HCT116 (cell line): ENCODE measurements around a stretch of chr17.

DNA sequence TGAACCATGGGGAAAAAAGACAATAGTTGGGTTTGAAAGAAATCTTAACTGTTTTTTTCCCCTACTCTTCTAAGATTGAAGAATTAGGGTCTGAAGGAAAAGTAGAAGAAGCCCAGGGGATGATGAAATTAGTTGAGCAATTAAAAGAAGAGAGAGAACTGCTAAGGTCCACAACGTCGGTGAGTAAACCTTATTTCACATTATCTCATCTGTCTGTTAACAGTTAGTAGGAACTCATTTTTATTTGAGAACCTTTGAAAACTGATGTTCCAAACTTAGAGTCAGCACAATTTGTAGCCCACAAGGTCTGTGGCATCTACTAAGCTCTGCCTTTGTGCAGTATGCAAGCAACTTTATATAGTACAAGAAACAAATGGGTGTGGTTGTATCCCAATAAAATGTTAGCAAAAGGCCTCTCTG is 23.7 kb downstream of the ANKRD40CL start:
- RRBS: no CpG with 5 or more reads among the region's 2 CpGs

DNA sequence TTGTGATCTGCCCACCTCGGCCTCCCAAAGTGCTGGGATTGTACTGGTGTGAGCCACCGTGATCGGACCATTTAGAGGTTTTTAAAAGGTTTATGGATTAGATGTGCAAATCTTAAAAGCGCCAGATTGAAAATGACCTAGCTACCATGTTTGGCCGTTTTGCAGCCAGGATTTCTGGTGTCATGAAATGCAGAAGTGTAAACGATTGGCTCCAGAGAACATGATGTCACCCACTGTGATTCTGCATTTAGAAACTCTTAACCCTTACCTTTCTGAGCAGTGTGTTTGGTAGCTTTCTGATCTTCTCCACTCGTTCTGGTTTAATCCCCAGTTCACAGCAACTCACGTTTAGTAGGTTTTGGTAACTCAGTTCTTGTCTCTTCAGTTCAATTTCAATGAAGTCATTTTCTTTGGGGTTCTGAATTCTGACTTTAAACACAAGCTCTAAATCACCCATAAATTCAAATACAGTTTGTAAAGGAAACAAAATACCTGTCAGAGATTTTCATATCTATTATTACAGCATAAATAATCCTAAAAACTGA is 4.1 kb downstream of the ANKRD40CL start:
- RRBS: no CpG with 5 or more reads among the region's 8 CpGs

DNA sequence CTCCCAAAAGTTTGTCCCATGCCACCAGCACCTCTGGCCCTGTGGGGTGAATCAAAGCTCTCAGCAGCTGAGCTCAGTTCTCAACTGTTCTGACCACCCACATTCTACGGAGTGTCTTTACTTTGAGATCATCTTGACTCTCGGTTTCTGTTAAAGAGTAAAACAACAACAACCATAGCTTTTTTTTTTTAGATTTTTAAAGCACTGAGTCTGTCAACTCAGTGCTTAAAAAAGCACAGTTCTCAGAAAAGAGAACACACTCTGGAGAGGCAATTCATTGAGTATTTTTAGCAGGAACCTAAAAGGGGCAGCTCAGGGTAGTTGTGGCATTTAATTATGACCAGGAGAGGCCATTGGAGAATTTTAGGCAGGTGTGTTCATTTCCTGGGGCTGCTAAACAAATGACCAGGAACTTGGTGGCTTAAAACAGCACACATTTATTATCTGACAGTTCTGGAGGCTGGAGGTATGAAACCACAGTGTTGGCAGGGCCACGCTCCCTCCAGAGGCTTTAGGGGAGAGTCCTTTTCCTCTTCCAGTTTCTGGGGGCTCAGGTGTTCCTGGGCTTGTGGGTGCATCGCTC is 6.8 kb upstream of the WFIKKN2 start:
- RRBS: no CpG with 5 or more reads among the region's 4 CpGs

DNA sequence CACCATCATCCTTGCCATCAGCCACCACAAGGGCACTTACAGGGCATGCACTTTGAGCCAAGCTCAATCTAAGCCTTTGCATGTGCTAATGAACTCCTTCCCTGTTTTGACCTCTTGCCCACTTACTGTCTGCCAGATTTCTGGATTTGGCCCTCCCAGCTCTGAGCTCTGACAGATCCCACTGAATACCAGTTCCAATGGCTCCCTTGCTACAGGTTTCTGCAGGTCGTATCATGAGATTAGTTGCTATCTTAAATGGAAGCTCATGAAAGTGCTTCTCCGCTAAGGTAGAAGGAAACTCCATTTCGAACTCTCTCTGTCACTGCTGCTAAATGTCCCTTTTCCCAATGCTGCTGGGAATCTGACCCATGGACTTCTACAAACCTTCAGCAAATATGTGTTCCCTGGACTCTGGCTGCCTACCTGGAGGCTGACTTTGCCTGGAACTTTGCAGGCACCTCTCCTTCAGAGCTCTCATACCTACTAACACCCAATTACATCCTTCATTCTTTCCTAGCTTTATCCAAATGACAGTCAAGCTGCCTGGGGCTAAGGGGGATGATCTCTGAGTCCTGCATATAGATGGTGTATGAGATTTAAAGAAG is 23.5 kb upstream of the TOB1 start:
- RRBS: no CpG with 5 or more reads among the region's 3 CpGs

DNA sequence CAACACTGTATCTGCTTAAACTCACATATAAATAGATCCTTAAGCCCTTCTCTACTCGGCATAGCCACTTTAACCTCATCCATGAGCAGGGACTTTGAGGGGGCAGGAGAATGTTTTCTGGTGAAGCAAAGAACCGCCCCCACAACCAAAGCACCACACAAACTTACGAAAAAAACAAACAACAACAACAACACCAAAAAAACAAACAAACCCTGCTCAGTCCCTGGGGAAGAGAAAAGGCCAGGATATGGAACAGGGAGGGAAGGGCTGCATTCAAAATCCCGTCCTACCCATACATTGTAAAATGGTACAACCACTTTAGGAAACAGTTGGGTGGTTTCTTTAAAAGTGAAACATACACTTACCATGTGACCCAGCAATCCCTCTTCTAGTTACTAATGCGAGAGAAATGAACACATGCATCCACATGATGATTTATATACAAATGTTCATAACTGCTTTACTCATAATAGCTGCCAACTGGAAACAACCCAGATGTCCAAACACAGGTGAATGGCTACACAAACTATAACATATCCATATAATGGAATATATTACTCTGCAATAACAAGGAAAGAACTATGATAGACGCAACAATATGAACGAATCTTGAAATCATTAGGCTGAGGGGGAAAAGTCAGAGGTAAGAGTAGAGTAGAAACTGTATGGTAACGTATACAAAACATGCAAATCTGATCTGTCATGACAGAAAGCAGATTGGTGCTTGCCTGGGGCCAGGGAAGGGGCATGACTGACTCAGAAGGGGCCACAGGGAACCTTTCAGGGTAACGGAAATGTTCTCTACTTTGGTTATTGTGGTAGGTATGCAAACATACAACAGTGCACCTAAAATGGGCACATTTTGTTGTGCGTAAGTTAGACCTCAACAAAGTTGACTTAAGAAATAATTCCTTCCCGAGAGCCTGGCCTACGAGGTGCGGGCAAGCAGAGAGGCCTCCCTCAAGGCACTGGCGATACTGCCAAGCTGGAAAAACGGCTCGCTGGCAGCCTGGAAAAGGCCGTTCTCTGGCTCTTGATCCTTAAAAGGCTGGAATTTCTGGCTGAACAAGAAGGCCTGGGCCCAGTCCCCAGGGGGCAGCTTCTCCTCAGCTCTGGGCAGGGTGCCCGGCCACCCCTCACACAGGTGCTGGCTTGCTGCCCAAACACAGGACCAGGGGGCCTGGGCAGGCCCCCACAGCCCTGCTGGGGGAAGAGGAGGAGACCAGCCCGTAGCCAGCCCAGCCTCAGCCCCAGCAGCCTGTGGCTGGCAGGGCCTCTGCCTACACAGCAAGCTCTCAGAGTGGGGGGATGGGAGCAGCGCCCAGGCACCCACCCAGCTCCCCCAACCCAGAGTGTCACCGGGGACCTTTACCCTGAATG is 37.9 kb upstream of the TOB1 start:
- RRBS: 82% methylated on average over 1 of the region's 21 CpGs

- RRBS: no CpG with 5 or more reads among the region's 16 CpGs
These were observed 42.9 kb upstream of the TOB1 start for GRCh38 chr17:50908841-50909748.

DNA sequence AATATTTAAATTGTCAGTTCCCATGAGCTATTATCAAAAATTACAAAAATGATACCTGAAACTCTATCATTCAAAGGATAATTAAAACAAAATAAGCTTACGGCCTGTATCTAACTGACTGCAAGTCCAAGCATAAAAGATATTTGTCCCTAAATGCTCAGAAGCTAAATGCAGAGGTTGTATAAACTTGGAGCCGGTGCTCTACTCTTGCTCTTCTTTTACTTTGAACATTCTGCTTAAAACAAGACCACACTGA is 74.7 kb downstream of the SPAG9 start:
- RRBS: no CpG with 5 or more reads among the region's 2 CpGs

DNA sequence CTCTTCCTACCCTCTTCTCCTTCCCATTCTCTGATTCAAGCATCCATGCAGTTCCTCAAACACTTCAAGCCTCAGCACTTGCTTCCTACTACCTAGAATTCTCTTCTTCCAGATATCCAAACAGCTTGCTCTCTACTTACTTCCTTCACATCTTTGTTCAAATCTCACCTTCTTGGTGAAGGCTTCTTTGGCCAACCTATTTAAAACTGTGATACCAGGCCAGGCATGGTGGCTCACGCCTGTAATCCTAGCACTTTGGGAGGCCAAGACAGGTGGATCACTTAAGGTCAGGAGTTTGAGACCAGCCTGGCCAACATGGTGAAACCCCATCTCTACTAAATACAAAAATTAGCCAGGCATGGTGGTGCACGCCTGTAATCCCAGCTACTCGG is 38.8 kb downstream of the SPAG9 start:
- RRBS: no CpG with 5 or more reads among the region's 3 CpGs

GRCh38 chr17:52132793-52133205 is 25.7 kb downstream of the CA10 start:
- RRBS: no CpG with 5 or more reads among the region's 4 CpGs

GRCh38 chr17:55268779-55269649 is 4.3 kb downstream of the HLF start:
- RRBS: no CpG with 5 or more reads among the region's 8 CpGs

- RRBS: no CpG with 5 or more reads among the region's 6 CpGs
These were observed 19.7 kb downstream of the HLF start for GRCh38 chr17:55284071-55285226.

GRCh38 chr17:55419833-55420684 is 1.6 kb downstream of the MMD start:
- RRBS: 95% methylated on average over 2 of the region's 7 CpGs

- RRBS: no CpG with 5 or more reads among the region's 3 CpGs
These were observed 23.3 kb upstream of the MMD start for GRCh38 chr17:55444848-55445455.

- RRBS: 75% methylated on average over 9 of the region's 36 CpGs
These were observed 2.2 kb downstream of the NOG start for GRCh38 chr17:56595451-56596337.

DNA sequence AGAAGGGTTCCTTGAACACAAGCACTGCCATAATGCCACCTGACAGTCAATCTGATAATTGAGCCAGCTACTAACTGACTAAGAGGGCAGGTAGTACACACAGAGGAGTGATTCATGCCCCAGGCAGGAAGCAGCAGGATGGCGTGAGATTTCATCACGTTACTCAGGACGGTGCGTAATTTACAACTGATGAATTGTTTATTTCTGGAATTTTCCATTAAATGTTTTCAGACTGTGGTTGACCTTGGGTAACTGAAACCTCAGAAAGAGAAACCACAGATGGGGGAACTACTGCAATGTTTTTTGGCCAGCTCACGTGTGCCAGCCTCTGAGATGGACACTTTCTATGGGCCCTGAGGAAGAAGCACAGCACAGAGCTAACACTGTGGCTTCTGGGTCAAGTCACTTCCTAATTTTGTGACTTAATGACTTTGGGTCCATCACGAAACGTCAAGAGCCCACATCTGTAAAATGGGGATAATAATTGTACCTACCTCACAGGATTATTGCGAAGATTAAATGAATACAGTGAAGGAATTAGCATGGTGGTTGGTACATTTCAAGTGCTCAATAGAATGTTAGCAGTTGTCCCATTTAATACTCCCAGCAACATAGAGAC is 46.6 kb downstream of the C17orf67 start:
- RRBS: no CpG with 5 or more reads among the region's 8 CpGs

GRCh38 chr17:57045795-57046724 is 39.0 kb upstream of the AKAP1 start:
- RRBS: 95% methylated on average over 19 of the region's 73 CpGs

DNA sequence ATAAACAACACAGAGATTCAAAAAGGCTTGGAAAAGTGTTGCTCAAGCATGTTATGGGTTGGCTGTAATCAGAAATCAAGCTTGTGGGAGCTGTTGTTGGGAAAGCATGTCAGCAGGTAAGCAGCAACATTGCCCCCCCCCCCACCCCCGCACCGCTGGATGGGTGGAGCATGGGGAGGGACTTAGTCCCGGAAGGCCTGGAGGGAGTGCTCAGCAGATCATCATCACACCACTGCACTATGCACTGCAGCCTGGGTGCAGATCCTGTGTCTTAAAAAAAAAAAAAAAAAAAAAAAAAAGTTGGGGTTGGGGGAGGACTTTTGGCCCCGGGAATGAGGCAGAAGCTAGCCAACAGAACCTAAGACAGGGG is 16.8 kb upstream of the AKAP1 start:
- RRBS: no CpG with 5 or more reads among the region's 4 CpGs

DNA sequence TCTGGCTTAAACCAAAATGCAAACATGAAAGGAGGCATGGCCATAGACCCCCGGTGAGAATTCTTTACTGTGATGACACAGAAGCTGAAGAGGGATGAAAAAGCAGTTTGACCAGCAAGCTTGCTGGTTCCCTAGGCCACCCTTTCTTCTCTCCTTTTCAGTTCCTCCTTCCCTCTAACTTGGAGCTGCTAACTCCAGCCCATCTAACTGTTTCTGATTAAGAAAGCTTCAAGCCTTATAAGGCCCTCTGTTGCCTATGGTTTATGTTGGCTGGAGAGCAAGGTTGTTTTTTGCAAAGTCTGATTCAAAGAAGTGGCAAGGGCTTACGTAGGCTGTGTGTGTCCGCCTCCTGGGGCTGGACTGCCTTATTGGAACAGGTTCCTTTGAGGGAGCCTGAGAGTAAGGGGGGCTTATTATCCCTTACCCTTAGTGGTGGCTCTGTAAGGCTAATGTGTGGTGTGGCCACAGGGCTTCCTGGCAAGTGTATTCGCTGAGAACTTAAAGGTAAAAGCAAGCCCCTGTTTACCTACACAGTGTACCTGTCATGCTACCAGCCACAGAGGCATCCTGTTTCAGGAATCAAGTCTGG is 7.1 kb downstream of the AKAP1 start:
- RRBS: no CpG with 5 or more reads among the region's 4 CpGs

DNA sequence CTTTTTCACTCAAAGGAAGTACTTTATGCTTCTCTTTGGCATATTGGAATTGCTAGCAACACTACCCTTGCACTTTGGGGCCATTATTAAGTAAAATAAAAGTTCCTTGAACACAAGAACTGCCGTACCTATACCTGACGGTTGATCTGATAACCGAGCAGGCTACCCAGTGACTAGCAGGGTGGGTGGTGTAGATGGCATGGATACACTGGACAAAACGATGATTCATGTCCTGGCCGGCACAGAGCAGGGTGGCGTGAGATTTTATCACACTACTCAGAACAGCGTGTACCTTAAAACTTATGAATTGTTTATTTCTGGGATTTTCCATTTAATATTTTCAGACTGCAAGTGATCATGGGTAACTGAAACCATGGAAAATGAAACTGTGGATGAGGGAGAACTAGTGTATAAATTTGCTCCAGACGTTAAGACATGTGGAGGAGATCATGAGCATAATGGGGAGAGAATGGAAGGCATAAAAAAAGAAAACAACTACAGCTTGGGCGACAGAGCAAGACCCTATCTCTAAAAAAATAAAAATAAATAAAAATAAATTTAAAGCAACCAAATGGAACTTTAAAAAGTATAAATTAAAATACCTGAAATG is 41.0 kb upstream of the MSI2 start:
- RRBS: no CpG with 5 or more reads among the region's 9 CpGs

DNA sequence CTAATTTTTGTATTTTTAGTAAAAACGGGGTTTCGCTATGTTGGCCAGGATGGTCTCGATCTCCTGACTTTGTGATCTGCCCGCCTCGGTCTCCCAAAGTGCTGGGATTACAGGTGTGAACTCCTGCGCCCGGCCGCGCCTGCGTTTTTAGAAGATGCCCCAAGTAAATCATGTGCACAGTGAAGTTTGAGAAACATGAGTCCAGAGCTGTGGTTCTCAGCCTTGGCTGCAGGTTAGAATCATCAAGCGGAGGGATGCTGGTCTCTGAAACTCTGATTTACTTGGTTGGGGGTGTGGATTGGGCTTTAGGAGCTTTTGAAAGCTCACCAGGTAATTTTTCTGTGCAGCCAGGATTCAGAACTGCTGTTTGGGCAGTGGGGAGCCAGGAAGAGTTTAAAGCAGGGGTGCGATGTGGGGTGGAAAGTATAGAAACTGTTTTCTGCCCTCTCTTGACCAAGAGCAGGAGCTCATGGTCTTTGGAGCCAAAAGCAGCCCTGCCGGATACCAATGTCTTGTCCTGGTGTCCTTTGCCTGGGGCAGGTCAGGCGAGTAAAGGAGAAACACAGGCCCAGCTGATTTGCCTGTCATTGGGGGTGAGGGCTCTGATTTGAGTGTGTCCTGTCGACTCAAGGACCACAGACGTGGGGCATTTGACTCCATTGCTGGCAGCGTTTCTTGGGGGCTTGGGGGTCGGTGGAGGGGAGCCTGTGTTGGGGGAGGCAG is 58.6 kb downstream of the MSI2 start:
- RRBS: no CpG with 5 or more reads among the region's 18 CpGs